Melanocyte of skin (primary cell): ENCODE results near the genes ZNF487 and NCOA4.

GRCh38 chr10:43407089-43407455 is 1.9 kb downstream of the HNRNPF start:
- CAGE, long polyA plus RNA, 2 experiments, result no peak in any of the 2 experiments

- CAGE, long polyA plus RNA, 2 experiments, result no peak in any of the 2 experiments
These were observed 9.1 kb upstream of the HNRNPF start for GRCh38 chr10:43417893-43418703.

GRCh38 chr10:43436205-43437295 is at the start of gene ZNF487:
TSS of gene ZNF487 (plus strand) at chr10:43437111.
- CAGE, long polyA plus RNA, 2 experiments, result no peak in any of the 2 experiments

DNA sequence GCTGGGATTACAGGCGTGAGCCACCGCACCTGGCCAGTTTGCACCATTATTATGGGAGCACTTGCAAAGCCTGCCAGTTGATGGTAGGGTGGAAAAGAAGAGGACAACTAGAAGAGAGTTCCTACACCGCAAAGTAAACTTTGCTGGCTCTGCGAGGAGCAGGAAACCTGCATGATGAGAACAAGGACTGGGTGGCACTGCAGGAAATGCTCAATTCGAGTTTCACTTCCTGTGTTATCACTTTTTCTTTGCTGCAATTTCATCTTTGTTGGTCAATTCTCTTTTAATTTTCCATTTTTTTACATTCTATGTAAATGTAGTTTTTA is 14.9 kb downstream of the ZNF487 start:
- CAGE, long polyA plus RNA, 2 experiments, result no peak in any of the 2 experiments

- CAGE, long polyA plus RNA, 2 experiments, result no peak in any of the 2 experiments
These were observed 173.9 kb upstream of the ZNF32 start for GRCh38 chr10:43822445-43823077.

DNA sequence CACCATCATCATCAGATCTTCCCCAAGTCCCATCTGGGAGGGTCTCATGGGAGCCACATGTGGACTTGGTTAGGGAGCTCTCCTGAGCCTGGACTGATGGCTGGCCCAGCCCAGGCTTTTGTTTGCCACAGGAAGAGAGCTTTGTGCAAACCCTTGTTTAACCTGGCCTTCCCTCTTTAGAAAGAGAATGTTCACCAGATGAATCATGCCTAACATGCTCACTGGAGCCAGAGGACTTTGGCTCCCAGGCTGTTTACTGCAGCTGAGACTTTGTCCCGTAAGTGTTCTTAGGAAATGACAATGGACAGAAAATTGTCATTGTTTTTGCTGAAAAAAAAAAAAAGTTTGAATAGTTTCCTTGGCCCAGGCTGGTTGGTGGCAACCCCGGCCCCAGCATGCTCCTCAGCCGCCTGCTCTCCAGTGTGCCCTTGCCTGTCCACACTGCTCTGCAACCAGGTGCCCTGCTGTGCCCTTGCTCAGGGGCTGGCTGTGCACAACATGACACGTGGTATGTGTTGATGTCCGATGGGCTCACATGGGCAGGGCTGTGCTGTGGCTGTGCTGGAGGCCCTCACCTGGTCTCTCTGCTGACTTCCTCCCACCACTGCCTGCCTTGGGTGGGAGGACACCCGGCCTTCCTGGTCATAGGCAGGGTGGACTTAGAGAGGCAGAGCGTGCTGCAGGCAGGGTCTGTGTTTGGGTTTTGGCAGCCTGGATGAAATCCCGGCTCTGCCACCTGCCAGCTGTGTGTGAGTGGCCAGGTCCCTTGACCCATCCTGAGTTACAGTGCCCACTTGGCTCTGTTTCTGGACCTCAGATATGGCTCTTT is 215.4 kb upstream of the ZNF32 start:
- CAGE, long polyA plus RNA, 2 experiments, result no peak in any of the 2 experiments

DNA sequence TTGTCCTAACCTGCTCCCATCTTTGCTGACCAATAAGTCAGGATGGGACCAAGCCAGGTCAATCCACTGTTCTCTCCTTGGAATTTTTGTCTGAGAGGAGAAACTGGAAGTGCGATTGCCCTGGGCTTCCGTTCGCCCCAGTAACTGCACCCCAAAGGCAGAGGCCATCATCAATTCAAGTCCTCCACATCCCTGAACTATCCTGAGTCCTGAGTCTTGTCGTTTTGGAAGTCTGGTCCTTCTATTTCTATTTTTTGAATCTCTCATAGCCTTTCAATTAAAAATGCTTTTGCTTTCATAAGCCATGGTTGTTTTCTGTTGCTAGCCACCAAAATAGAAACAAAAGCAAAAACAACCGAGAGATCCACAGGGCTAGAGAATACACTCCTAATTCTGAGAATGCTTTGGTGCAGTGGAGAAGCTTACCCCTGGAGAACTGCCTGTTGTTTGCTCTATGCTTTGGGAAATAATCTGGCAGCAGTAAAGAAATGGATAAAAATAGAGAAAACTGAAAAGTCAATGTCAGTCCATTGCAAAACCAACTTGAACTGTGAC is 368.1 kb upstream of the ZNF32 start:
- CAGE, long polyA plus RNA, 2 experiments, result no peak in any of the 2 experiments

DNA sequence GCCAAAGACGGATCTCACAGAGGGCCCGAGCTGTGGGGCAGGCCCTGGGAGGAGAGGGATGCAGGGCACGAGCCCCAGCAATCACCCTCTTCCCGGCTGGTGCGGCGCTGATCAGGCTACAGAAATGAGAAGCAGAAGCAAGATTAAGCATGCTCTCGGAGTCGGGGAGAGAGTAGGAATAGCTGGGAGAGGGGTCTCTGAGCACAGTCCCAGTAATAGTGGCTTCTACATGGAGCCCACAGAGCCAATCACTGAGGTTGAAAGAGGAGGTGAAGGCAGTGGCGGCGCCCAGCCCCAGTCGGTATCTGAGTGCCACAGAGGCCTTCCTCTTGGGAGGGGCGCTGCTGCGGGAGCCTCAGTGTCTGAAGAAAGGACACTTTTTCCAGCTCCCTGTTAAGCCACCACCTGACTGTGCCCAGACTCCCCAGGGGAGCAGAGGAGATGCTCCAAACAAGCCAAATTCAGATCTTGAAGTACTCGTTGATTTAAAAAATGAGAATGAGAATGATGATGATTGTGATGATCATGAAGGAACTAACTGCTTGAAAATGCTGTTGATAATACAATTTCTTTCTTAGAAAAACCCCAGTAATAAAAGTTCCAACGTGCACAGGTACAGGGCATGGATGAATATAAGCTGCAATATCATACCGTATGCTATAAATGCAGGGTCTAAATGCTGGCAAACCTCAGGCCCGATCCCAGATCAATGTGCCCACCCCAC is 6.9 kb downstream of the CXCL12 start:
- CAGE, long polyA plus RNA, 2 experiments, result no peak in any of the 2 experiments

DNA sequence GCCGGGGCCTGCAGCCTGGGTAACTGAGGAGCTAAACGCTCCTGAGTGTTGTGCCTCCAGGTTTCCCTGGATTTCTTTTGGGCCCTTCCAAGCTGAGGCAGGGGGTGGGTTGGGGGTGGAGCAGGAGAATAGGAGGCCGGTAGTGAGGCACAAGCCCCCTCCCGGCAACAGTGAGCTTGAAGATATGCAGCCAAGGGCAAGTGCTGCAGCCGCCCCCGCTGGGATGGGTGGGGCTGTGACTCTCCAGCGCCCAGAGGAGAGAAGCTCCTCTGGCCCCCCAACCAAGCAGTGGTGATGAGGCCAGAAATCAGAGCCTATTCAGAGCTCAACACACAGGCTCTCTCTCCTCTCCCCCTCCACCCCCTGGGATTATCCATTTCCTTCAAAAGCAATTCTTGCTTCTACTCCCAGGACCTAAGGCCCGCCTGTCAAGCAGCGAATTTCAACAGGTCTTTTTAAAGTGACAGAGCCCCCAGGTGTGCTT is 2.5 kb downstream of the CXCL12 start:
- CAGE, long polyA plus RNA, 2 experiments, result no peak in any of the 2 experiments

GRCh38 chr10:44865438-44866009 is 45.6 kb upstream of the TMEM72 start:
- CAGE, long polyA plus RNA, 2 experiments, result no peak in any of the 2 experiments

DNA sequence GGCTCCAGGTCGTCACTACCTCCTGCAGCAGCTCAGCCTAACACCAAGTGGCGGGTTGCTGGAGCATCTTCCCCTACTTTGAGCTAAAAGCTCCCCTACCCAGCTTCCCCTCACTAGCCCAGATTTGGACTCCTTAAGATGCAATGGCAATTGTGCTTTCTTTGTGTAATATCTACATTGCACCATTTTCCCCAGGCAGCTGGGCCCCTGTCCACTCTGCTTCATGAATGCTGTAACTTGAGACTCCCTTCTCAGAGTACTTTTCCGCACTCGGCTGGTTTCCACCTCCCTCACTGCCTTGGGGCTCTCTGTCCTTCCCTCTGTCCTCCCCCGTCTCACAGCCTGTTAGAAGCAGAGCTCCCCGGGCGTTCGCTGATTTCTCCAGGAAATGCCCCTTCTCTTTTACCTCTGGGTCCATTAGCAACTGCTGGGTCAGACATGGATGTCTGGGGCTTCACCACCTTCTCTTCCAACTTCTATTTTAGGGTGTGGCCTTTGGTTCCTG is 3.1 kb upstream of the TMEM72 start:
- CAGE, long polyA plus RNA, 2 experiments, result no peak in any of the 2 experiments

DNA sequence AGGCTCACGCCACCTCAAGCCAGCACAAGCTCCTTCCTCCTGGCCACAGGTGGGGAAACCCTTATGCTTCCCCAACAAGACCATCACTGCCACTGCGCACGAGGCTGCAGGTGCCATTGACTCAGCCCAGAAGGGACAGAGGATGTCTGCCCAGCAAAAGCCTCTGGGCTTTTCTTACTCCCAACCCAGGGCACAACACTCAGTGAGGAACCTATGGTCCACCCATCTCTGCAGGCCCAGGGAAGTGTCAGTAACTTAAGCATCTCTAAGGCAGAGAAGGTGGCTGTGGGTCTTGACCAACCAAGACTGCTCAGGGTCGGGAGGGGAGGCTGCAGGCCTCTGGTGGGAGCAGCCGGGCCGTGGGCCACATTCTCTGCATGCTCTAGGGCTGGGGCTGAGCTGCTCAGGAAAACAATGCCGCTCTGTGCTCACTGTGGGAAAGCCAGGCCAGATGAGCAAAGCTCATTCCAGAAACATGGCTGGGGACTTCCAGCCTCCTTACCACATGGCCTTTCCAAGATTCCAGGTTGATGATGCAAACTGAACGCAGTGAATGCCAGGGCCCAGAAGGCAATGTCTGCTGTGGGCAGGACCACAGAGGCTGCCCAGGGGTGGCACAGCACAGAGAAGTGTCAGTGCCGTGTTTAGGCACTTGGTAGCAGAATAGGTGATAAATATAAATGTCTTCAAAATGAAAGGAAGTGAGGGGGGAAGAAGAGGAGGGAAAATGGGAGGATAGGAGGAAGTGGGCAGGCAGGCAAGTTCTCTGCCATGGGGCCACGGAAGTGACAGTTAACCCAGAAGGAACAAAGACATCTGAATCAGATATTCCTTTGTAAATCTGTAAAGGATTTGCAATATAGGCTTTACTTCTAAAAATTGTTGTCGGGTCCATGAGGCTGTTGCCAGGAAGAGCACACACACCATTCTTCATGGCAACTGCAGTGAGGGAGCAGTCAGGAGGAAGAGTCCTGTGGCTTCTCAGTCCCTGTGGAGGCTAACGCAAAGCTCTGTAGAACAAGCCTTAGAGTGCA is 24.0 kb upstream of the RASSF4 start:
- CAGE, long polyA plus RNA, 2 experiments, result no peak in any of the 2 experiments

- CAGE, long polyA plus RNA, 2 experiments, result no peak in any of the 2 experiments
These were observed 9.3 kb downstream of the RASSF4 start for GRCh38 chr10:44968873-44969407.

DNA sequence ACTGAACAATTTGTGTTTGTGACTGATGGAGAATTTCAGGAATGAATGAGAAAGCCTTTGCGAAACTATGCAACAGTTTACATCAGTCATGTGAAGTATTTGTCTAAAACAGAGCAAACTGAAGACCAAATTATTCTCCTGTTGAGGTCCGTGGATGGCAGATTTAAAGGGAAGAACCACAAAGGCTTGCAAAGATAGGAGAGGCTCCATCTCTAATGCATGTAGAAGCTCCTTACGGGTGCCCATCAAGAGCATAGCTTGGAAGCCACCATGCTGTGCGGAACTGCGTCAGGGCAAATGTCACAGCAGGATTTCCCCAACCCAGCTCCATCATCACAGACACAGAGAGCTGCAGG is 6.5 kb upstream of the ZNF22 start:
- CAGE, long polyA plus RNA, 2 experiments, result no peak in any of the 2 experiments

DNA sequence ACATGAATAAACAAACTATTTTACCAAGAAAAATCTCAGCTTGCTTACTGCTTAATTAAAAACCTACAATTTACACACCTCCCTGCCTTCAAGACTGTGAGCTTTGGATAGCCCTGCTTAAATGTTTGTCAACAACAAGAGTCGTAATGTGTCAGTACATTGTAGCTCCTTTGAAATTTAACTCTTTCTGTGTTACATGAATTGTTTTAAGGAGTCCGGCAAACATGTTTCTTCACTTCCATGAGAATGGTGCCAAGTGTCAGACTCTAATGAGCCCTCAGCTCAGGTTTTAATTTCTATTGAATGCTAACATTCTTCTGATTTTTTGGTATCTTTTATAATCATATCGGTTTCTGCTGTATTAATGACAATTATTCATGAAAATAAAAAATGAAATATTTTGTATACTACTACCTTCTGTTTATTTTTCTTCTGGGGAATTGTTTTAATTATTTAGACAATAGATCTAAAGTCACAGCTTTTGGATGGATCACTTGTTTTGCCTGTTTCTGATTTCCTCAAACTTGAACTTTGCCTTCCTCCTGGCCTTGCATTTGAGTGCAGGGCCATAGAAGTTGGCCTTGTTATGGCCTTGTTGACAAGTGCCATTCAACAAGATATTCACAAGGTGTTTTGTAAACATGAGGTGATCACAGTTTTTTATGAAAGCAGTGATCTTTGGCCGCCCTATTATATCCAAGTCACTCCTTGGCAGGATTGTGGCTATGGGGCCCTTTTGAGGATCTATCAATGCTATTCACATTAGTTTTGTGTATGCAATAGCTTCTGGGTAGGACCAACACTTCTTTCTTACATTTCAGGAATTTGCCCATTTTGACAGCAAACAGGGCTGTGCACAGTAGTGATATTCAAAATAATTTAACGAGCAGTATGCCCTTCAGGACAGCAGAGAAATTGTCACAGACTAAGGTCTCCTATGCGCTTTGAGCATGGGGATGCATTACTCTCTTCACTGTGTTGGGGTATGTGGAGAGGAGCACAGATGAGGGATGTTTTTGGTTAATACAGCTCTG is 4.5 kb downstream of the ZNF22 start:
- CAGE, long polyA plus RNA, 2 experiments, result no peak in any of the 2 experiments

GRCh38 chr10:45454101-45454870 is 80.3 kb downstream of the ALOX5 start:
- CAGE, long polyA plus RNA, 2 experiments, result no peak in any of the 2 experiments

- CAGE, long polyA plus RNA, 2 experiments, result no peak in any of the 2 experiments
These were observed 1.6 kb downstream of the NCOA4 start for GRCh38 chr10:46028672-46029277.

DNA sequence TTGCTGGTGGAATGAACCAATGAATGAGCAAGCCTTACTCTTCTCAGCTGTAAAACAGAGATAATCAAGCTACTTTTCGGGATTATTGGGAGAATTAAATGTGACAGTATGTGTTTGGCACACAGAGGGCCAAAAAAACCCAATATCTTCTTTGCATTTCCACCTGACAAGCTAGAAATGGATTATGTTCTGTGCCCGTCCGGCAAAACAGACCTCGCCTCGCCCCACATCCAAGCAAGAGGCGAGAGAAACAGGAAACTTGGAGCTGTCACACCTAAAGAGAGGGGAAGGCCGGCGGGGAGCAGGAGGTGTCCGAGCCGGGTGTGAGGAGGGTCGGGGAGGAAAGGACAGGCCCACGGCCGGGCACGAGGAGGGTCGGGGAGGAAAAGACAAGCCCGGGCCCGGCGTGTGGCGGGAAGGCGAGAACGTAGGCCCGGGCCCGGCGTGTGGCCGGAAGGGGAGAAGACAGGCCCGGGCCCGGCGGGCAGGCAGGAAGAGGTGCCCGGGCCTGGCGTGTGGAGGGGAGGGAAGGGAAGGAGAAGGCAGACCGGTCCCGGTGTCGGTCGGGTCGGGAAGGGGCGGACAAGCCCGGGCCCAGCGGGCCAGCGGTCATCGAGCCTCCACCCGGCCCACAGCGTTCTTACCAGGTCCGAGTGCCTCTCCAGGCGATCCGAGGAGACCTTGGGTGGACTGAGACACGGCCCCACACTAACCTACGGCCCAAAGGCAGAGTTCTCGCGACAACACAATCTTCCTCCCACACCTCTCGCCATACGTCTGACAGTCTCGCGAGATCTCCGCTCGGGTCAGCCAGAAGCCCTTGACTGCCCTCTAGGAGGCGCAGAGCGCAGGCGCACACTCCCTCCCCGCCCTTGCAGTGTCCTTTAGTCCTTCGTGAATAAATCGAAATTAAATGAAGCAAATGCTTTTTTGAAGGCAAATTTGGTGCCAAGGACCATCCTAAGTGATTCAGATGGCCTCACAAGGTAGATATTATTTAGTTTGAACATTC is at the start of gene NCOA4:
Gene NCOA4 (minus strand): TSS at position 742 of the 1,012 bp plus-strand sequence.
- CAGE, long polyA plus RNA, 2 experiments, result start-site peak on the minus strand in 2 of 2 experiments, centred at positions 704 to 706 of the sequence, 145 to 1,171 reads per replicate

DNA sequence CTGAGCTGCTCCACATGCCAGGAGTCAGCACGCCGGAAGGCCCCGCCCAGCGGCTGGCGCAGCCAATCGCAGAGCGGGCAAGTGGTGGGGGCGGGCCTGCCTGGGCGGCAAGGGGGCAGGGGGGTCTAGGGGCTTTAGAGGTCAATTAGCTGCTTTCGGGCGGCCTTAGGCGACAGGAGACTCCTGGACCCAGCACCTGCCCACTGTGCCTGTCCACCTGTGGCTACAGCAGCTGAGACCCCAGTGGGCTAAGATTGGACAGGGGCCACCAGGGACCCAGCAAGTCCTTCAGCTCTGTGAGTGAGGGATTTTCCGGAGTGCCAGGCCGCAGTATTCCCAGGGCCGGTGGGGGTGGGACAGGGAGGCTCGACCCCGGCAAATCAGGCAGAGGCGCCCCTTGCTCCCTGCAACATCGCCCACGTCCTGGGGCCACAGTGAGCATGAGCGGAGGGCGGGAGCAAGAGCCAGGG is 154.3 kb upstream of the PTPN20 start:
- CAGE, long polyA plus RNA, 2 experiments, result no peak in any of the 2 experiments

- CAGE, long polyA plus RNA, 2 experiments, result no peak in any of the 2 experiments
These were observed 171.1 kb downstream of the PTPN20 start for GRCh38 chr10:47082315-47082768.